ENCODE results near the genes PALB2, PRKCB and CACNG3.

DNA sequence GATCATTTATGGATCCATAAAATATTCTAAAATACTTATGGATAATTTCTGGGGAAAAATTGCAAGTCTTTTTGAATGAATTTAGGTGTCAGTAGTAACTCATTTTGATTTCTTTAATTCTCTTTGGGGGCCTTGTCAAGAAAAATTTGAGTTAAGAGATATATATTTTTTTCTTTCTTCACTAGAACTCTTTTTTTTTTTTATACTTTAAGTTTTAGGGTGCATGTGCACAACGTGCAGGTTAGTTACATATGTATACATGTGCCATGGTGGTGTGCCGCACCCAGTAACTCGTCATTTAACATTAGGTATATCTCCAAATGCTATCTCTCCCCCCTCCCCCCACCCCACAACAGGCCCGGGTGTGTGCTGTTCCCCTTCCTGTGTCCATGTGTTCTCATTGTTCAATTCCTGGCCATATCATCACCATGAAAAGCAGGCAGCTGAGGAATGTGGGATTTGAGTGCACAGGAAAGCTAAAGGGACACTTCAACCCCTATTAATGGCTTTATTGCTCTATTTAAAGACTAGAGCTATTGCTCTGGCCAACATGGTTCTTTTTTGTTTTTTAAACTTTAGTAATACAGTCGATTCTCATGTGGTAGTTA lies 37.9 kb downstream of the MOSMO start:
- PRO-cap, result no peak

- PRO-cap, result no peak
Observed at GRCh38 chr16:22070893-22071362, 21.4 kb upstream of the VWA3A start.

DNA sequence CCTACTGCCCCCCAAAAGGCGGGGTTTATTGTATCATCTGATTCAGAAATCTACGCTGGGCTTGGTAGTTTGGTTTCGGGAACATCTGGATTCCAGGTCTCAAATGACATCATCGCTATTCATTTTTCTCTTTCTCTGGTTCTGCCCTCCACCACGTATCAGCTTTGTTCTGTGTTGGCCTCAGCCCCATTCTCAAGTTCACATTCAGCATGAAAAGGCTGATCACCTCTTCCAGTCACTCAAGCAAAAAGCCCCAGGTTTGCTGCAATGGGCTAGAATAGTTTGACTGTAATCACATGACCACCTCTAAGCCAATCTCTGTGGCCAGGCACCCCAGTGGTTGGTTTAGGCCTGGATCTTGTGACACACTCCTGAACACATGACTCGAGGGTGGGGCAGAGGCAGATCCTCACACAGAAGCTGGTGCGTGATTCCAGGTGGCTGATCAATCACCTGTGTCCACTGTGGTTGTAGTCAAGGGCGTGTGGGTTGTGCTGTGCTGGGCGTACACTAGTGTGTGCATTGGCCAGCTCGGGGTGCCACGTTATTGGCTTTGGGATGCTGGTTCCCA lies 11.8 kb downstream of the EEF2K start:
- PRO-cap, result no peak

DNA sequence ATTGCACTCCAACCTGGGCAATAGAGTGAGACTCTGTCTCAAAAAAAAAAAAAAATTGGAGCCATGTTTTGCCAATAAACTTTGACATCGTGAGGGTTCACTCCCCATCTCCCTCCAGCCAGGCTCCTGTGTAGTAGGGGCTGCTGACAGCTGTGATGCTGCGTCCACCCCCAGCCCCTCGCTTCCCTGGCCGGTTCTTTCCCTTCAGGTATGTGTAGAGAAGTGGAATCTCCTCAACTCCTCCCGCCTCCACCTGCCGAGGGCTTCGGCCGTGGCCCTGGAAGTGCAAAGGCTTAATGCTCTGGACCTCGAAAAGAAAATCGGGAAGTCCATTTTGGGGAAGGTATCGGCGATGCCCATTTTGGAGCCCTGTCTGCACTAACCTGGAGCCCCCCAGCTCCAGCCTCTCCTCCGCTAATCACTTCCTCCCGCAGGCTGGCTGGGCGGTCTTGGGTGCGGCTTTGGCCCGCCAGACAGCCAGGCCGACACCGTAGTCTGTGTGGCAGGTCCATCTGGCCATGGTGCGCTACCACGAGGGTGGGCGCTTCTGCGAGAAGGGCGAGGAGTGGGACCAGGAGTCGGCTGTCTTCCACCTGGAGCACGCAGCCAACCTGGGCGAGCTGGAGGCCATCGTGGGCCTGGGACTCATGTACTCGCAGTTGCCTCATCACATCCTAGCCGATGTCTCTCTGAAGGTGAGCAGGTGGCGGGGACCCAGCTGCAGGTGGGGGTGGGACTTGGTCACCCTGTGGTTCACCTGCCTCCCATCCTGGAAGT lies 30.8 kb upstream of the POLR3E start:
- PRO-cap, result no peak

DNA sequence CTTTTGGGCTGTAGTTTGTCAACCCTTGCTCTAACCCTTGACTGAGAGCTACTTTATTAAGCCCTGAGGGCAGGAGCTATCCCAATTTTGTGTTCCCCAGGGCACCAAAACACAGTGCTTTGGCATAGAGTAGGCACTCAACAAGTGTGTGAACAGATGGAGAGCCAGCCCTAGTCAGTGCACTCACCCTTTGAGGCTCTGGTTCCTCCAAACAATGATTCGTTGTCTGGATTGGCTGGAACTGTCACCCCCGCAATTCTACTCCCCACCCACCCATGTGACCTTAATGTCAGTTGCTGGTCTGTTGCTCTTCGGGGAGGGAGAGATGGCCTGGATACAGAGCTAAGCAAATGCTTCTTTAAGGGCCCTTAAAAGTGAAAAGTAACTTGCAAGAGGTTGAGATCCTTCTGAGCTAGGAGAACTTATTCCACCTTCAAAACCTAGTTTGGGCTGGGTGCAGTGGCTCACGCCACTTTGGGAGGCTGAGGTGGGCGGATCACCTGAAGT lies 10.5 kb upstream of the POLR3E start:
- PRO-cap, result no peak

DNA sequence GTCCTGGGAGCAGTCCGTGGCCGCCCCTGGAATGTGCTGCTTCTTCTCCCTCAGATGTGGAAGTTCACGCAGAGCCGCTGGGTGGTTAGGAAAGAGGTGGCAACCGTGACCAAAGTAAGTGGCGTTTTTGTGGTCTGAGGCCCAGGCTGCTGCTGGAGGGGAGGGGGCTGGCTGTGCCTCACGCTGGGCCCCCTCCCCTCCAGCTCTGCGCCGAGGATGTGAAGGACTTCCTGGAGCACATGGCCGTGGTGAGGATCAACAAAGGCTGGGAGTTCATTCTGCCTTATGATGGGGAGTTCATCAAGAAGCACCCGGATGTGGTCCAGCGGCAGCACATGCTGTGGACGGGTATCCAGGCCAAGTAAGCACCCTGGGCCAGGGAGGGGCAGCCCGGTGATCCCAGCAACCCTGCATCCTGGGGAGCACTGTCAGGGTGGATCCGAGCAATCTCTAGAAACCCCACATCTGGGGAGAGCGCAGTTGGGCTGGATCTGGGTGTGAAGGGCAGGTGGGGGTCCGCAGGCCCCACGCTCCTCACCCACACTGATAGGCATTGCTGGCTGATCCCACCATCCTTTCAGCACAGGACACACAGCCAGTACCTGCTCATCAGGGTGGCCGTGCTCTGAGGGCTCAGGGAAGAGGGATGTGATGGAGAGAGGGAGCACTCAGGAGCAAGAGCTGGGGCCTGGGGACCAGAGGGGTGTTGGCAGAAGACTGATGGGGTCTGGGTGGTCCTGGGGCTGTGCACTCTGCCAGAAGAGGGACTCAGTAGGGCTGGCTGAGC lies 27.3 kb downstream of the POLR3E start:
- PRO-cap, result no peak

DNA sequence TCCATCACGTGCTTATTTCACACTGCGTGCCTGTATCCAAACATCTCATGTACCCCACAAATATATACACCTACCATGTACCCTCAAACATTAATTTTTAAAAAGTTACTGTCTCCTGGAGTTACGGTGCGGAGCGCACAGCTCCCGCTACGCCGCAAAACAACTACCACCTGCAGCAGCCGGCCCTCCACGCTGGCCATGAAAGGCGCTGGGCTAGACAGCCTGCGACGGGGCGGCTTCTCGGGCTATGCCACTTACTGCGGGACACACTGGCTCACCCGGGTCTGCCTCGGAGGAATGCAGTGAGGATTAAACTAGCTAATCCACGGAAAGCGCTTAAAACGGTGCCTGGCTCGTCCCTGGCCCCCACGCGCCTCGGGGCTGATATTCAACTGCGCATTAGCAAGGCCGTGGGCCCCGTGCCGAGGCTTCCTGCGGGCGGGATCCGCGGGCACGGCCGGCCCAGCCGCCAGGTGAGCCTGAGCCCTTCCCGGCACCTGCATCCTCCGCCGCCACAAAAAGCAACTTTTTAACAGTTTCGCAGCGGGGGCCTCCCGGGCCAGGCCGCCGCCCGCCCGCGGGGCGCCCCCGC lies 690 bp downstream of the CDR2 start:
- PRO-cap, result bidirectional peak, plus-strand start at position 441 of the sequence, minus-strand start at position 383 of the sequence

DNA sequence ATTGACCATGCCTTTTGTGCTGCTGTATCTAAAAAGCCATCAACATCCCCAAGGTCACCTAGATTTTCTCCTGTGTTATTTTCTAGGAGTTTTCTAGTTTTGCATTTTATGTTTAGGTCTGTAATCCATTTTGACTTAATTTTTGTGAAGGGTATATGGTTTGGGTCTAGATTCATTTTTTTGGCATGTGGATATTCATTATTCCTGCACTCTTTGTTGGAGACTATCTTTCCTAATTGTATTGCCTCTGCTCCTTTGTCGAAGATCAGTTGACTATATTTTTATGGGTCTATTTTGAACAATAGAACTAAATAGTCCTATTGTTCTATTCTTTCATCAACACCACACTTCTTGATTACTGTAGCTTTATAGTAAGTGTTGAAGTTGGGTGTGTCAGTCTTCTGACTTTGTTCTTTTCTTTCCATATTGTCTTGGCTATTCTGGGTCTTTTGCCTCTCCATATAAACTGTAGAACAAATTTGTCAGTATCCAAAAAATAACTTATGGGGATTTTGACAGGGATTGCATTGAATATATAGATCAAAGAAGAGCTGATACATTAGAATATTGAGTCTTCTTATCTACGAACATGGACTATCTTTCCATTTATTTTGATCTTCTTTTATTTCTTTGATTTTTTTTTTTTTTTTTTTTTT lies 35.8 kb upstream of the CDR2 start:
- PRO-cap, result no peak

GRCh38 chr16:23090565-23090910 lies 58.7 kb downstream of the USP31 start:
- PRO-cap, result no peak

- PRO-cap, result no peak
Observed at GRCh38 chr16:23141884-23142874, 7.1 kb downstream of the USP31 start.

GRCh38 chr16:23508509-23509567 lies 1.5 kb downstream of the GGA2 start:
- PRO-cap, result unidirectional peak, minus-strand start at chr16:23508834

DNA sequence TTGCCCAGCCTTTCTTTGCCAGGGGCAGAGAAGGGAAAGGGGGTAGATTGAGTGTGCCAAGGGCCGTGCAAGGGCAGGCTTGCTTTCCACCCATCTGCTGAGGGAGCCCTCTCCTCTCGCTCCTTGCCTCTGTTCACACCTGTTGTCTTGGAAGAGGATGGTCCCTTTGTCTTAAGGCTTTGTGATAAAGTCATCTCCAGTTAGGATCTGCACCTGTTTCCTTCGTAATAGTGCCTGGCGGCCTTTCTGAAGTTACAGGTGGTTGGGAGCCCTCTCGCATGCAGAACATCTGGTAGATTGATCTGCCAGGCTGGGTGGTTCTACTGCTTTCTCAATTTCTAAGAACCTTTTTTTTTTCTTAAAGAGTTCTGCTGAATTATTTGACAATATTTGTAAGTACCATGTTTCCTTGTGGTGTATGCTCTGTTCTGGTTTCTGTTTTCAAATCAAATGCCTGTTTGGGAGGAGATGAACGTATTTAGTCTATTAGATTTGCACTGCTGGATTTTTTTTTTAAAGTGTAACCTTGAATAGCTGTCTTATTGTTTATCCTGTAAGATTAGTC lies 16.4 kb downstream of the UBFD1 start:
- PRO-cap, result no peak

DNA sequence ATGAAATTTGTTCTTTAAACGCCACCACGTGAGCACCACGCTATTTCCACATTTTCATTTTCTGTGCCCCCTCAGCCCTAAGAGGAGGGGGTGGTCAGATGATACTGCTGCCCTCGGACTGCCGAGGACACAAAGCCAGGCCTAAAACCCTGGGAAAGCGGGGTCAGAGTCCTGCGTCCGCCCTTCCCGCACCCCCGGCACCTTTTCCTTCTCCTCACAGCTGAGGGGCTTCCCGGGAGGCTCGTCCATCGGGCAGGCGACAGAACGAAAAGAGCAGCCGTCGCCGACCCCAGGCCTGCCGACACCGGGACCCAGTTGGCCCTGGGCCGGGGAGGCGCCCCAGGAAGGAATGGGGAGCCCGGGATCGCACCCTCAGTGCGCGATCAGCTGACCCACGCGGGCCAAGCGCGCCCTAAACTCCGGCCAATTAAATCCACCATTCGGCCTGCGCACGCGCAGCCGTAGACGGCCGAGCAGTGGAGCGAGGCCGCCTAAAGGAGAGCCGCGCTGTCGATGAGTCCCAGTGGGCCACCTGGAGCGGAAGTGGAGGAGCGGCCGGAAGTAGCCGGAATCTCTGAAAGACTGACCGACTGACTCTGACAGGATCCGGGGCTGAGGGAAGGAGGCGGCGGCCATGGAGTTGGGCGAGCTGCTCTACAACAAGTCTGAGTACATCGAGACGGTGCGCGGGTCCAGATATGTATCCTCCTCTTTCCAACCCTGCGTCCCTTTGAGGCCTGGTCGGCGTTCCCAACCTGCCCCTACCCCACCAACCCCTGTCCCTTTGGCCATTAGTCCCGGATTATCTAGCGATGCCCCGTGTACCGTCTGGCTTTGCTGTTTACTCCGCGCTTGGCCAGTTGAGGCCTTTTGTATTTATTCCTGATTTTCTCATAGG lies at the start of gene PALB2:
Gene PALB2, minus strand, starts transcription at position 402 of the 898 bp plus-strand sequence.
- PRO-cap, result bidirectional peak, plus-strand start at position 605 of the sequence, minus-strand start at position 429 of the sequence

GRCh38 chr16:23689076-23689595 lies 10.4 kb downstream of the PLK1 start:
- PRO-cap, result no peak

GRCh38 chr16:23711728-23712245 lies 1.2 kb downstream of the ERN2 start:
- PRO-cap, result no peak

DNA sequence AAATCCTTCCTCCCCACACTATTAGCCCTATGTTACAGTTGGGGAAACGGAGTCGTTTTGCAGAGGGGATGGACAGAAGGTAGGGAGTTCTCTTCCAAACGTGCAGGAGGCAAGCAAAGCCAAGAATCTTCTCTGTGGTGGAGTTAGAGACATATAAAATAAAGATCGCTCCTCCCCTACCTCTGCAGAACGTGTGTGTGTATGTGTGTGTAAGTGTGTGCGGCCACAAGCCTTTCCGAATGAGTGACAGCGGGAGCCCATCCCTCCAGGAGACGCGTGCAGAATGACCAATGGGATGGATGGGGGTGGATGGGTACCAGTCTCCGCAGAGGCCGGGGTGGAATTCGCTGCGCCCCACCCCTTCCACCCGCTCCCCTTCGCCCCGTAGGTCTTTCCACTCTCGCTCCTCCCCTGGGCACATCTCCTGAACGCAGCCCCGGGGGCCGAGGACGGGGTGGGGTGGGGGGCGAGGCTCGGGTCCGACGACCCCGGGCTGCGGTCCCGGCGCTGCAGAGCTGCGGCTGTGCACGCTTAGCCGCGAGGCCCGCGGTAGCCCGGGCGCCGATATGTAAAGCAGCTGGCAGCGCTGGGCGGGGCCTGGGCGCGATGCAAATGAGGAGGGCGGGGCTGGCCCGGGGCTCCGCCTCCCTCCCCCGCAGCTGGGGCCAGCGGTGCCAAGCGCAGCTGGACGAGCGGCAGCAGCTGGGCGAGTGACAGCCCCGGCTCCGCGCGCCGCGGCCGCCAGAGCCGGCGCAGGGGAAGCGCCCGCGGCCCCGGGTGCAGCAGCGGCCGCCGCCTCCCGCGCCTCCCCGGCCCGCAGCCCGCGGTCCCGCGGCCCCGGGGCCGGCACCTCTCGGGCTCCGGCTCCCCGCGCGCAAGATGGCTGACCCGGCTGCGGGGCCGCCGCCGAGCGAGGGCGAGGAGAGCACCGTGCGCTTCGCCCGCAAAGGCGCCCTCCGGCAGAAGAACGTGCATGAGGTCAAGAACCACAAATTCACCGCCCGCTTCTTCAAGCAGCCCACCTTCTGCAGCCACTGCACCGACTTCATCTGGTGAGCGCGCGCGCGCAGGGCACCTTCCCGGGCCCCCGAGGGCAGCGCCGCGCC lies at the start of gene PRKCB:
Gene PRKCB, plus strand, starts transcription at position 687 of the 1,106 bp plus-strand sequence.
- PRO-cap, result no peak

DNA sequence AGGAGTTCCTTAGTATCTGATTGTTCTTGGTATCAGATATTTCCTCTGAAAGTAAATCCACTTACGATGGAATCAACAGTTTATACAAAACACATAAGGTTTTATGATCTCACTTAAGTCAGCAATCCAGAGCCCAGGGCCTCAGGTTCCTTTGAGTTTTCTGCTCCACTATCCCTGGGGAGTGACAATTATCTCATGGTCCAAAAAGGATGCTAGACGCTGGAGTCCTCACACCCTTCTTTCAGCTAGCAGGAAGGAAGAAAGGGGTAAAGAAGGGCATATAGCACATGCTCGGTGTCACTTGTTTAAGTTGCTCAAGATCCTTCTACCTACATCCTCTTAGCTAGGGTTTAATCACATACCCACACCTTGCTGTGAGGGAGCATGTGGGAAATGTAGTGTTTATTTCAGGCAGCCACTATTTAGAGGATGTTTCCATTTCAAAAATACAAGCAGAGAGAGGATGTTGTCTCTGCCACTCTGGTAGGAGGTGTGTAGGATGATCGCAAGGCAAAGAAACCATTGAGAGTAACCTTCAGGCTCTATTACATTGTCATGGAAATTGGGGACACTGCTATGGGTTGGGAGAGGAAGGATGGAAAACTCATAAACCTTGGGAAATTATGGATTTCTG lies 4.5 kb downstream of the PRKCB start:
- PRO-cap, result no peak

DNA sequence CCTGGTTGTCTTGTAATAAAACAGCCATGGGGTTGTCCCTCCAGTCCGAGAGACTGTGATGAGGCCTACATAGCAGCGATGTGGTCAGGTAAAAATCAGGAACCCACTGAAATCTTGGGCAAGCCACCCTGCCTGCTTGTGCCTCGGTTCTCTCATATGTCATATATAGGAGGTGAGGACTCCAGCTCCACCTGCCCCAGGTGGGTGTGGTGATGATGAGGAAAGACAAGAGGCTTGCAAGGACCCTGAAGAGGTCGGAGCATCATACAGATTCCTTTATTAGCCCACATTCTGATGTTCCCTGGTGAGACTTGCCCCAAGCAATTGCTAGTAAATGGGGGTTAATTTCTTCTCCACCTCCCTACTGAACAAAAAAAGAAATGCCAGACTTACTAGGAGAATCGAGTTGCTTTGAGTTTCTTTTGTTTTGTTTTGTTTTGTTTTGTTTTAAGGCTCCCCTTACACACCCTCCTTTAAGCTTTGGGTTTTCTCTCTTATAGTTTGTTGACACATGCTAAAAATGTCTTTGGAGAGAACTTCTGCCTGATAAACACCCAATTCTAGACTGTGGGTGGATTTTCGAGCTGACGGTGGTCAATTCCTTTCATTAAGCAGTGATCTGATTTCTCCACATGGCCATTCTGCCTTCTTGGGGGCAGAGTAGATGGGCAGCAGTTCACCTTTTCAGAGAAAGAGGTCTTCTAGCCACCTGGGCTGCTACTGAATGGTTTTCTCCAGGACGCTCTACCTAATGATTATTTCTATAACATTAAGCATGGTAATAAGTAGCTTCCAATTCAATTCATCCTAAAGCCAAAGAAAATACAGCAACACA lies 37.1 kb upstream of the CACNG3 start:
- PRO-cap, result no peak

- PRO-cap, result no peak
Observed at GRCh38 chr16:24255688-24256621, at the start of gene CACNG3. Gene CACNG3 (plus strand): TSS chr16:24256335.

GRCh38 chr16:24540564-24541612 lies 1.5 kb downstream of the RBBP6 start:
- PRO-cap, result no peak